Measurements from ENCODE around the genes CMA1 and COCH.

DNA sequence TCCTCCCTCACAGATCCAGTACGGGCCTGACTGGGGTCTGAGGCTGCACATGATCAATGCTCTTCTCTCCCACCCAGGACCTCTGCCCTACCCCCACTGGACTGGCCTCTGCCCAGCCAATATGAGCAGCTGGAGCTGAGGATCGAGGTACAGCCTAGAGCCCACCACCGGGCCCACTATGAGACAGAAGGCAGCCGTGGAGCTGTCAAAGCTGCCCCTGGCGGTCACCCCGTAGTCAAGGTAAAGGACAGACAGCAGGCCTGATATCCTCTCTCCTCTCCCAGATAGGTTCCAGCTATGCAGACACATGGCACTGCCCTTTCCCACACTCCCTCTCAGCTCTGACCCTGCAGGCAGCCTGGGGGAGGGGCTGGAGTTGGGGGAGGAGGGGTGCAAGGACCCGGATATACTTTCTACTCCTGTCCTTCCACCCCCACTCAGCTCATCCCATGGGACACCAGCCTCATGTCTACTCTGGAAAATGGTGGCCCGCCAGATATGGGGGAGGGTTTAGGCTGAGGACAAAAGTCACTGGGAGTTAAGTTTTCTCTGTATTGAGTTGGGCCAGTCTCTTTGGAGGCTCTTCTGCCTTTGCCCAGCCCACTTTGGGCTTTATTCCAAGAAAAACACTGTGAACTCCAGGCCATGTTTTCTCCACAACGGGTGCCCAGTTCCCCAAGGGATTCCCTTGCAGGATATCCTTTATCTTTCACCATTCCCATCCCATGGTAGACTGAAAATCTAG, 4.6 kb downstream of the NFATC4 start:
- PRO-cap, result no peak
- RRBS, result no CpG with 5 or more reads among the region's 9 CpGs

DNA sequence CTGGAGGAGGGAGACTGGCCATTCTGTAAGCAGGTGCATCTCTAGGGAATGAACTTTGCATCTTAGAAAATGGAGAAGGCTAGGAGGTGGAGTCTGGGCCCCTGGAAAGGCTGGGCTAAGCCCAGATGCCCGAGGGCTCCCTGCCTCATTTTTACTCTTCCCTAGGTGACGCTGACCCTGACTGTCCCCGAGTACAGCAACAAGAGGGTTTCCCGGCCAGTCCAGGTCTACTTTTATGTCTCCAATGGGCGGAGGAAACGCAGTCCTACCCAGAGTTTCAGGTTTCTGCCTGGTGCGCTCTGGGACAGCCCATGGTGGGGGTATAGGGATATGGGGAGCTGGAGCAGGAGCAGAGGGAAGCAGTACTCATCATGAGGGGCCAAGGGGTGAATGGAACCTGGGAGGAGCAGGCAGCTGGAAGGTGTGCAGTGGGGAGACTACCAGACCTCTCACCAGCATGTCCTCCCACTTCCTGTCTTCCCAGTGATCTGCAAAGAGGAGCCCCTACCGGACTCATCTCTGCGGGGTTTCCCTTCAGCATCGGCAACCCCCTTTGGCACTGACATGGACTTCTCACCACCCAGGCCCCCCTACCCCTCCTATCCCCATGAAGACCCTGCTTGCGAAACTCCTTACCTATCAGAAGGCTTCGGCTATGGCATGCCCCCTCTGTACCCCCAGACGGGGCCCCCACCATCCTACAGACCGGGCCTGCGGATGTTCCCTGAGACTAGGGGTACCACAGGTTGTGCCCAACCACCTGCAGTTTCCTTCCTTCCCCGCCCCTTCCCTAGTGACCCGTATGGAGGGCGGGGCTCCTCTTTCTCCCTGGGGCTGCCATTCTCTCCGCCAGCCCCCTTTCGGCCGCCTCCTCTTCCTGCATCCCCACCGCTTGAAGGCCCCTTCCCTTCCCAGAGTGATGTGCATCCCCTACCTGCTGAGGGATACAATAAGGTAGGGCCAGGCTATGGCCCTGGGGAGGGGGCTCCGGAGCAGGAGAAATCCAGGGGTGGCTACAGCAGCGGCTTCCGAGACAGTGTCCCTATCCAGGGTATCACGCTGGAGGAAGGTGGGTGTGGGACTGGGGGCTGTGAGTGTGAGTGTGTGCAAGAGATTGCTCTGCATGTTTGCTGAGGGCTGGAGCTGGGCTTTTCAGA, 8.2 kb downstream of the NFATC4 start:
- PRO-cap, result no peak
- RRBS, result no CpG with 5 or more reads among the region's 26 CpGs

- PRO-cap, result no peak
- RRBS, result no CpG with 5 or more reads among the region's 17 CpGs
These were observed 3.0 kb downstream of the KHNYN start for GRCh38 chr14:24432405-24433581.

DNA sequence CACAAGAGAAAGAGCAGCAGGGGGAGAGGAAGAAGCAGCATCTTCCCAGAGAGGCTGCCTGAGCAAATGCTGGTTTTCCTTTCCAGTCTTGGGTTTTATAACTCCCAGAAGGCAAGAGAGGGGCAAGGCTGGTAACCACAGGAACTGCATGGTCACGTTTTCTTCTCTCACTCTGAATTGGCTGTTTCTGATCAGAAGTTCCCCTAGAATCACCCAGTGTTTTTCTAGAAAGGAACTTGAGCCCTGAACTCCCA, at the start of gene CMA1:
TSS of gene CMA1 (minus strand) at position 71 of the 254 bp plus-strand sequence.
- PRO-cap, result no peak
- RRBS, result no CpG with 5 or more reads among the region's 1 CpG

DNA sequence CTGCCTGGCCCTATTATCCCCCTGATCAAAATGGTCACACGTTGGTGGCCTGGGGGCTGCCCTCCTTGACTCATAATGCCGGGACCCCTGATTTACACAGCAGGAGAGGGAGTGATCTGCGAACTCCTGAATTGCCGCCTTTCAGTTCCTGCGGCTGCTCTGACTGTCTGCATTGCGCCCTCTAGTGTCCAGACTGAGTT, 44.8 kb upstream of the GZMB start:
- PRO-cap, result no peak
- RRBS, result no CpG with 5 or more reads among the region's 6 CpGs

DNA sequence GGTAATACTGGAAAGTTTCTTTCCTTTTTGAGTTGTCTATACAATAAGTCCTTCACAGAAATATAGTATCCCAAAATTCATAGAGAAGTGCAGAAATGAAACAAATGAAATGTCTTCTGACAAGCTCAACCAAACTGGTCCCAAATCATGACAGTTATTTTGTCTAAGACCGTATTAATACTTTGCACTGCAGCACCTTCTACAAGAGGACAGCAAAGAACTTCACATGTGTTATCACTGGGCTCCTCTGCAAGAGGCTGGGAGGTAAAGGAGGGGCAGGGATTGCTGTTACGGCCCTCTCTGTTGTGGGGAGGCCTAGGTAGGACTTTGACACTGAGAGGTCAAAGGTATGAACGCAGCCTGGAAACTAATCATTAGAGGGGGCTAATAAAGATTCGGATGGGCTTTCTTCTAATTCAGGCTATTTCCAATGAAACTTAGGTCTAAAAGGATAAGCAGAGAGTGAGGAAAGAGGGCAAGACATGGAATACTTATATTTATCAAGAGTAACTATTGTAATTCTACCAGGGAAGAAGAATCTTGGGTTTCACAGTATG, 176.2 kb upstream of the GZMB start:
- PRO-cap, result no peak
- RRBS, result no CpG with 5 or more reads among the region's 4 CpGs

DNA sequence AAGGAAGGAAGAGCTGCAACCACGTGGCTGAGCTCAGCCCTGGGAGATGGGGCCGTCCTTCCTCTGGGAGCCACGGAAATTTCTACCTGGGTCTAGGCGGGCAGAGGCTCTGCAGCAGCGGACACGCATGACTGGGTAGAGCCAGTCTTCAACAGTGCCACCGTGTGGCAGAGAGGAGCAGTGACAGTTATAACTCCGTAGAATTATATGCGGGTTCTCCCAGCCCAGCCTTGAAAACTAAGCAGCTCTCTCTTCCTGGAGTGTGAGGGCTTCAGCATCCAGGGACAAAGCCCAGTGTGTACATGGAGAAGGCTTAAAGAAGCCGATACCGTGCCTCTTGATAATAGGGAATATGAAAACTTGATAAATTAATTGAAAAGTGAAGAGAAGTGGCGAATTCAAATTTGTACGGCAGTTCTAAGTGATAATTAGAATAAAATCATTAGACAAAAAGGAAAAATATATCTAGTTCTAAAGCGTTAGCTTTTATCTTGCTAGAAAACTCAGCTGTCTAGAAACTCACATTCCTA, 83.0 kb upstream of the STXBP6 start:
- PRO-cap, result no peak
- RRBS, result no CpG with 5 or more reads among the region's 14 CpGs

DNA sequence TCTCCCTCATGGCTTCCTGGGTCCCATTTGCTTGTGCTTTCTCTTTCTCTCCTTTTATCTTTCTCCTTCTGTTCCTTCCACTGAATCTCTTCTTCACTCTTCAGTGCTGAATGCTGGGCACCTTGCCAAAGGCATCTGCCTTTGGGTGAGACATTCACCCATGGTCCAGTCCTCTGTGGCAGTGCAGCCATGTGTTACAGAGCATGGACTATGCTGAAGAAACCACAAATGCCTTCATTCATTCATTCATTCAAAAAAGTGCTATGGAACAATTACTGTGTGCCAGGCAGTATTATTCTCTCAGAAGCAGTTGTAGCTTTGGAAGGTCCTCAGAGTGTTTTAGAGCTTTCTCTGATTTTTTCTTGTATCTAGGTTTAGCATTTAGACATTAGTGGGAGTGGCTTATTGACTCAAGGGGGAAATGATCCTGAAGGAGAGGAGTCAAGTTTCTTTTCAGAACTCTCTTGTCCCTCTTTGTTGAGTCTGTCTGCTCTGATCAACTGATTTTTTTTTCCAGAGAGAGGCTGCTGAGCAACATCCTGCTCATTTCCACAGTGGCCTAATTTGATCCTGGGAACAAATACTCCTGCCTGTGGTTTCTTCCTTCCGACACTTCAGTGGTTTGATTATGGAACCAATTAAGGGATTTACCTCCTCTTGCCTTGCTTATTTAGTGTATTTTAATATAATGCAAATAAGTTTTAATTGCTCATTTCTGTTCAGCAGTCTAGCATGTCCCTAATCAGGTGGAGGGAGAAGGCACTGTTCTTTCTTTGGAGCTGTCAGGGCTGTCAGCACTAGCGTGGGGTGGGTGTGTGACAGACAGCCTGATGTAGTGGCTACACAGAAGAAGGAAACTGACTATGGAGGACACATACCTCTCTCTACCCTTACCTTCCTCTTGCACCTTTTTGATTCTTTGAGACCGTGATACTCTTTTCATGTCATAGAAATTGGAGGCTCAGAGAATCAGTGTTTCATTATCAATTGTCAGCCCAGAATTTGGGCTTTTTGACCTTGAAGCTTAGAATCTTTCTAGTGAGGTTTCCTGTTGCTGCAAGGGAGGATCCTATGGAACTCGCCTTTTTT, 344.8 kb upstream of the STXBP6 start:
- PRO-cap, result no peak
- RRBS, result no CpG with 5 or more reads among the region's 4 CpGs

GRCh38 chr14:26415563-26416047, 182.2 kb downstream of the NOVA1 start:
- PRO-cap, result no peak
- RRBS, result no CpG with 5 or more reads among the region's 7 CpGs

- PRO-cap, result no peak
- RRBS, result no CpG with 5 or more reads among the region's 2 CpGs
These were observed 931.1 kb upstream of the NOVA1 start for GRCh38 chr14:27528929-27529415.

GRCh38 chr14:28317854-28318675, 448.5 kb upstream of the FOXG1 start:
- PRO-cap, result no peak
- RRBS, result 100% methylated on average over 4 of the region's 34 CpGs

- PRO-cap, result no peak
- RRBS, result no CpG with 5 or more reads among the region's 2 CpGs
These were observed 262.1 kb upstream of the FOXG1 start for GRCh38 chr14:28504475-28504941.

GRCh38 chr14:30670092-30670530, 48.0 kb downstream of the SCFD1 start:
- PRO-cap, result no peak
- RRBS, result no CpG with 5 or more reads among the region's 2 CpGs

DNA sequence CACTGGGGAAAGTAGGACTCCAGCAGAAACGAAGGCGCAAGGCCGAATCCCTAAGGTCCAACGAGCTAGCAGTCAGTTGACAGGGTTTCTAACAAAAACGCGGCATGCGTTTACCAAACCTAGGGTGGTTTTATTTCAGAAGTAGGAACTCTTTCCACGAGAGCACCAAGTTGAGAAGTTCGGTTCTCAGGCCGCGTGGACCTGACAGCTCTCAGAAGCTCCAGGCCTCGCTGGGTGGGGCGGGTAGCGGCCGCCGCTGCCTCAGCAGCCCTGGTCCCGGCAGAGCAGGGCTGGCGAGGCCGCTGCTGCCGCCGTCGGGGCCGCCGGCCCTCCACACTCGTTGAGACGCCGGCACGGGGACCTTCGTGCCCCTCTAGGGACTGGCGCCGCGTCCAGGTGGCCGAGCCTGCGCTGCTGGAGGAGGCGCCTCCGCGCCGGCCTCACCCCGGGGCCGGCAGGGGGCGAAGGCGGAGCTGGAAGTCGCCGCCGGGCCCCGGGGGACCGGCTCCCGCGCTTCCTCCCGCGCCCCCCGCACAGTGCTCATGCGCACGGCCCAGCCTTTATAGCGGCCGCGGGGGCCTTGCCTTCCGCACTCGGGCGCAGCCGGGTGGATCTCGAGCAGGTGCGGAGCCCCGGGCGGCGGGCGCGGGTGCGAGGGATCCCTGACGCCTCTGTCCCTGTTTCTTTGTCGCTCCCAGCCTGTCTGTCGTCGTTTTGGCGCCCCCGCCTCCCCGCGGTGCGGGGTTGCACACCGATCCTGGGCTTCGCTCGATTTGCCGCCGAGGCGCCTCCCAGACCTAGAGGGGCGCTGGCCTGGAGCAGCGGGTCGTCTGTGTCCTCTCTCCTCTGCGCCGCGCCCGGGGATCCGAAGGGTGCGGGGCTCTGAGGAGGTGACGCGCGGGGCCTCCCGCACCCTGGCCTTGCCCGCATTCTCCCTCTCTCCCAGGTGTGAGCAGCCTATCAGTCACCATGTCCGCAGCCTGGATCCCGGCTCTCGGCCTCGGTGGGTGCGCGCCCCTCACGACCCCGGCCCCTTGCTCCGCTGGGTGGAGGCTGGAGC, at the start of gene COCH:
TSS of gene COCH (plus strand) at position 590 of the 1,060 bp plus-strand sequence.
- PRO-cap, result no peak
- RRBS, result 5% methylated on average over 44 of the region's 107 CpGs

- PRO-cap, result no peak
- RRBS, result no CpG with 5 or more reads among the region's 24 CpGs
These were observed 1.0 kb downstream of the COCH start for GRCh38 chr14:30875384-30875816.

- PRO-cap, result no peak
- RRBS, result no CpG with 5 or more reads among the region's 1 CpG
These were observed 33.6 kb downstream of the COCH start for GRCh38 chr14:30907876-30908450.

- PRO-cap, result no peak
- RRBS, result no CpG with 5 or more reads among the region's 4 CpGs
These were observed 44.7 kb downstream of the COCH start for GRCh38 chr14:30918612-30919850.

DNA sequence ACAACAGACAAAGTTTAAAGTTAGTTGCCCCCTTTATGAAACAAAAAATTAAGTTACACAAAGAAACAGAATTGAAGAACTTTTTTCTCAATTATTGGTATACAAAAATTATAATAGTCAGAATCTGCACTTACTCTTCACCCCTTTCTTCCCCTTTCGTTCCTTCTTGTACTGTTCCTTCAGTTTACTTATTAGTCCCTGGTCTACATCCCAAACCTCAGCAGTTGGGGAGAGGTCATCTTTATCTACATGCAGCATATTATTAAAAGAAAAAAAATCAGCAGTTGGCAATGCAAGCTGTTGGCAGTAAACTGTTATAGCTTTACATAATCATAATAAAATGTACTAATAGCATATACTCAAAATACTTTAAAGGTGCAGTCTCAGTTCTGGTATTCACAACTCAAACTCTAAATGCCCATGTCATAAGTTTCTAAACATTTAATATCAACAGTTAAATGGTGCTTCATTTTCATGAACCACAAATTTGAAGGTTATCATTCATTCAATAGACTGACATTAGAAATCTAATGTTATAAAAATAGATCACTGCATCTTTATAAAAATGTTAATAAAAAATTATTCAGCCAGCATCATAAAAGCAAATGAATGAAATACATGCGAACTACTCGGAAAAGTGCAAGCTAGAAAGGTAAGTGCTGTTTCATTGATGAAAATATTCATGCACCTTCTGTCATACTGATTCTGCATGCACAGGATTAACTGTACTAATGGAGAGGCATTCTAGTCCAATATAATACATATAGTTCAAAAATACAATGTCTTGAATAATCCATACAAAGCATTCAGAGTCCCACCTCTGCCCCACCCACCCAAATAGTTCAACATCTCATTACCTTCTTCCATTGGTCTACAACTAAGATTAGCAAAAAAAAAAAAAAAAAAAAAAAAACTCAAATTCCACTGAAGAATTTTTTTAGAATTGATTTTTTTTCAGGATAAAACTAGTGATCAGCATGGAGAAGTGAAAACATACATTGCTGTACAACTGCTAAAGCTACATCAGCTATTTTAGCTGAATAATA, 55.0 kb downstream of the COCH start:
- PRO-cap, result no peak
- RRBS, result no CpG with 5 or more reads among the region's 3 CpGs

DNA sequence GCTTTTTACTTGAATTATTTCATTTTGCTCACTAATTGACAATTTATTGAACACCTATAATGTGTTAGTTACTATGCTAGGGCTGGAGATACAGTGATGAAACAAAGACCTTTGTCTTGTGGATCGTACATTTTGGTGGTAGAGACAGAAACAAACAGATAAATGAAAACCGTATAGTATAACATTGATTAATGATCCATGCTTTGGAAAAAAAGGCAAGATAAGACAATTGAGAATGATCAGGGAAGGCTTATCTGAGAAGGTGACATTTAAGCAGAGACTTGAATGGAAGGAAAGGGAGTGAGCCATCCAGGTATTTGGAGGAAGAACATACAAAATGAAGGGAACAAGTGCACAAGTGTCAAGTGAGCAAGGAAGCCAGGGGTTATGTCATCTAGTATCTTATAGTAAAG, 163.4 kb downstream of the NUBPL start:
- PRO-cap, result no peak
- RRBS, result no CpG with 5 or more reads among the region's 2 CpGs

GRCh38 chr14:31961766-31962459, 115.2 kb upstream of the ARHGAP5 start:
- PRO-cap, result no peak
- RRBS, result 38% methylated on average over 1 of the region's 6 CpGs

Data from kidney (tissue), 2 donors.